ENCODE results near the gene MICOS10.

- RAMPAGE, total RNA: no peak
These were observed 661 bp downstream of the KLHDC7A start for GRCh38 chr1:18481418-18481764.

- RAMPAGE, total RNA: no peak
These were observed 6.6 kb upstream of the ALDH4A1 start for GRCh38 chr1:18908776-18909628.

DNA sequence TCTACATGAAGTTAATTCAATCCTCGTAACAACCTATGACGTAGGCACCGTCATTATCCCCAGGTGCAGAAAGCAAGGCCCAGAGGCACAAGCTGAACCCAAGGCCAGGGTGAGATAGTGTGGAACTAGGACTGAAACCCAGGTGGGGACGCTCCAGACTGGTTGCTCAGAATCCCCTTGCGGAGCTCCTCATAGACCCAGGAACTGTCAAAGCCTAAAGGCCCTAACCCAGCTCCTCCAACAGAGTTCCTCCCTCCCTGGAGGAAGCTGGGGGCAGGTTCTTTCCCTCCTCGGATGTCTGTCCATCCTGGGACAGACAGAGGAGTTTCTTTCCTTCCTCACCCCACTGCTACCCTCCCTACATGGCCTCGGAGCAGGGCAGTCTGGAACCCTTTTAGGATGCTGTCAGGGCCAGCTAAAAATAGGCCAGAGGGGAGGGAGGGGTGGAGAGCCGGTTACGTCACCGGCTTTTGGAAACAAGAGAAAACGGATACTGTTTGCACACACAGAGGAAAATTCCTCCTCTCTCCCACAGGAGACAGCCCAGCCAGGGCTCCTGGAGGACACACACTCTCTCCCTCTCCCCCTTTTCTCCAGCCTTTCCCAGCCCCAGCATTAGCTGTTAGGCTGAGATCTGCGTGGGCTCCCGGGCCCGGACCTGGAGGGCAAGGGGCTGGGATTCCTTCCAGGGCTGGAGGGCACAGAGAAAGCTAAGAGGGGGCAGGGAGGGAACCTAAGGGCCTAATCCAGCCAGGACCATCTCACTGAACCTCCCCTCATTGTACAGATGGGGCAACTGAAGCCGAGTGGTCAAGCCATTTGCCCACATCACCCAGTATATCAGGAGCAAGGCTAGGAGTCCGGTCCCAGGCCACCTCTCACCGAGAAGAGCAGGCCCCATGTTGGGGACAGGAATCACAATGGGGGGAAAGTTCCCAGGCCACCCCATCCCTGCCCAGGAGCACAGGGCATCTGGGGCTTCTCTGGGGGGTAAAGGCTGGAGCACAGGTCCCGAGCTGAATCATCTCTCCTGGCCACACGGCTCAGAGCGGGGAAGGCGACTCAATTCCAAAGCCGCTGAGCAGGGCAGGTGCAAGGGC is 20.0 kb upstream of the ALDH4A1 start:
- RAMPAGE, total RNA: no peak

DNA sequence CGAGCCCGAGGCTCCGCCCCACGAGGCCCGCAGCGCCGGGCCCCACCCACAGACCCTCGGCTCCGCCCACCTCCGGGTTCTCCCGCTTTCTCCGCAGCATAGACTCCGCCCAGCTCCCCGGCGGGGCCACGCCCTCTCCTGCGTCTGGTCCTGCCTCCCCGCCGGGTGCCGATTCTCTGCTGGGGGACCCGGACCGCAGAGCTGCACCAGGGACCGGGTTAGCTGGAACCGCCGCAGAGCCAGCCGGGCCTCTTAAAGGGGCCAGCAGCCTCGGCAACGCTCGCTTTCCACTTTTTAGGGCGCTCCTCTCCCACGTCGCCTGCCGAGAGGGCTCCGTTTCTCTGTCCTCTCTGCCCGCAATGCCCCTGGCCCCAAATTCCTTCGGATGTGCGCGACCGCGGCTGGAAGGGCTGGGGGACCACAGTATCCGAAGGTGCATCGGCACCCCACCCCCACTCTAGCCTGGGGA is 325 bp upstream of the IFFO2 start:
- RAMPAGE, total RNA: no peak

DNA sequence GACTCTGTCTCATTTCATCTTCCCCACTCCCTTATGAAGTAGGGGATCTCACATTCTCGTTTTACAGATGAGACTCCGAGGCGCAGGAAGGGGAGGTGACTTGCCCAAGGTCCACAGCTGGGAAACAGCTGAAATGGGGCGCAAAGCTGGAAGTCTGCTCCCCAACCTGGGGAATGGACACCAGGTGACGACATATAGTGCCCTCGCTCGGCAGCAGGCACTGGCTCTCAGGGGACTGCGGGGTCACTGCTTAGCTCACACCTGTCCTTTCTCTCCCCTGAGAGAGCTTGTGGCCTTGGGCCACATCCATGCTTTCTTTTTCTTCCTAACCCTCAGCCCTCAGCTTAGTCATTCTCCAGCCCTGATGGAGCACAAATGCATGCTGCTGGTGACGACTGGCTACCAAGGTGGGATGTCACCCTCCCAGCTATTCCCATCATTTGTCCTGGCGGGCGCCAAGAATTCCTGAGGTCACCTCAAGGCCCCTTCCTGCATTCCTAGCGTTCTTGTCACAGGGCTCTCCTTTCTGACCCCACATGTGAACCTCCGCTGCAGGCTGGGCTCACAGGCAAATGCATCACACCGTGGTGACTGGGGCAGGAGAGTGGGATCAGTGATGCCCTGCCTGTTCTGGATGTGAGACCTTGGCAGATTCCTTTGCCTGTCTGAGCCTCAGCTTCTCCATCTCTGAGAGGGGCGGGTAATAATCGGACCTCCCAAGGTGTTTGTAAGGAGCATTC is 53.3 kb upstream of the IFFO2 start:
- RAMPAGE, total RNA: no peak

GRCh38 chr1:19065531-19066778 is 109.5 kb upstream of the IFFO2 start:
- RAMPAGE, total RNA: no peak

DNA sequence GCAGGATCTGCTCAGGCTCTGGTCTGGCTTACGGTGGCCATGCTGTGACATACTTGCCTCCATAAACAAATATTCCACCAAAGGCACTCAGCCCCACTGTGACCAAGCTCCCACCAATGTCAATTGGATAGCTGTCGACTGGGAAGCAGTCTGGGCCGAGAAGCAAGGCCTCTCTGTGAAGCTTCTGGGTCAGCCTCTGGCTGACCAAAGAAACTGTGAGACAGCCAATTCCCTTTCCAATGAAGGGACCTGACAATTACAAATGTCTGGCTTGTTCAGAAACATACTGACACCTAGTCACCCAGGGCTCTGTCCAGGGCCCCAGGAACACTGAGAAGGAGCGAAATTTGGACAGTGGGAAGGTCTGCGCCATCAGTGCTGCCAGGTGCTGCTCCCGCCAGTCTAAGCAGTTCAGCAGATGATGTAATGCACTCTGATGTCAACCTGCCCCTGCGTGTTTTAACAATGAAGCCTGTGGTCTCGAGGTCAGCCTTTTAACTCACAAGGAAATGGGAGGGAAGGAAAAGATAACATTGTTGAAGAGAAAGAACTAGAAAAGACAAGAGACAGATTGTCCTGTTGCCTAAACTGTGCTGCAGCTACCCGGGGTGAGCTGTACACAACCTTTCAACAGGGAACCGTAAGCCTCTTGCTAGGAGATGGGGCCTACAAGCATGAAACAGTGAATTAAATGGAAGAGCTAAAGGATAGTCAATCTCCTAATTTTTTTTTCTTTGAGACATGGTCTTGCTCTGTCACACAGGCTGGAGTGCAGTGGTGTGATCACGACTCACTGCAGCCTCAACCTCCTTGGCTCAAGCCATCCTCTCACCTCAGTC is 126.6 kb upstream of the IFFO2 start:
- RAMPAGE, total RNA: no peak

DNA sequence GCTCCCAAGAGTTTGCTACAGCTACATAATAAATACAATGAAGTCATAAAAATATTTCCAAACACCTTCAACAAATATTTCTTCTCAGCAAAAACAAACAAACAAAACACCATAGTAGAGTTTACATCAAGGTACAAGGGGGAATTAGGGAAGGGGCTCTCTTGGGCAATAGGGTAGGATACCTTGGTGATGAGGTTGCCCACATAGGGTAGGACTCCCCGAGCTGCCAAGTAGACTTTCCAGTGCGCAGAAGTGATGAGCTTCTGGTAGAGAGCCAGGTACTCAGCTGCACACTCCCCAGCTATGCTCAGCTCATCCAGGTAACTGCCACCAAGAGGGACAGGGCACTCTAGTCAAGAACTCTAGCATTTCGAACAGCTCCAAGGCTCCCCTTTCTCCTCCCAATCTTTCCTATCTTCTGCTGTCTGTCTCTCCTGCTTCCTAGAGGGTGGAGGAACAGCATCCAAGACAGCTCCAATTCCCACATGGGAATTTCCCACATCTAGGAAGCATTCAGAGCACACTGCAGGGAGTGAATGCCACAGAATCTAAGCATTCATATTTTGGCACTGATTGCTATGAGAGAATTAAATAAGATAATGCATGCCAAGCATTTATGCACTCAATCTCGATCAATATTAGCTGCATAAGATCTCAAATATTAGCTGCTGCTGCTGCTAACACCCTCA is 105.1 kb downstream of the UBR4 start:
- RAMPAGE, total RNA: no peak

- RAMPAGE, total RNA: no peak
These were observed 32.6 kb downstream of the UBR4 start for GRCh38 chr1:19177349-19177978.

- RAMPAGE, total RNA: no peak
These were observed 1.2 kb upstream of the UBR4 start for GRCh38 chr1:19211226-19211632.

DNA sequence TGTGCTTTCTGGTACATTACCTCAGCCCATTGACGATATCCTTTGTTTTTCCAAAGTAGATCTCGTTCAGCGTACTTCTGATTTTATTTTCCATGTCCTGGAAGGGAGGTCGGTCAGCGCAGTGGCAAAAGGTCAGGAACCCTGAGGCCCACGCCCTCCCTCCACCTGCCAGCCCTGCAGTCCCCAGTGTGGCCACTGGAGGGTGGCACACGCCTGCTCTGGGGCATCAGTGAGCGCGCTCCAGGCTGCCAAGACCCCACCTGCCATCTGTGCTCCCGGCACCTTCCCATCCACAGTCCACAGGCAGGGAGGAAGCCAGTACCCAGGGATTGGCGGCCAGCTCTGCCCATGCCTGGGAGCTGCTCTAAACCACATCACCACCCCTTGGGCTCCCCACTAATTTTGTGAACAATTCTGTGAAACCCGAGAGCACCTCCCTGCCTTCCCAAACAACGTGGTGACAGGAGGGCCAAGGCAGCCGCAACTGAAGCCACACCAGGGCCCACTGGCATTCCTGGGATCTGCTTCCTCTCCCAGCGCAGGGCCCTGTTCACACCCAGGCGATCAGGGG is 32.3 kb downstream of the SLC66A1 start:
- RAMPAGE, total RNA: no peak

DNA sequence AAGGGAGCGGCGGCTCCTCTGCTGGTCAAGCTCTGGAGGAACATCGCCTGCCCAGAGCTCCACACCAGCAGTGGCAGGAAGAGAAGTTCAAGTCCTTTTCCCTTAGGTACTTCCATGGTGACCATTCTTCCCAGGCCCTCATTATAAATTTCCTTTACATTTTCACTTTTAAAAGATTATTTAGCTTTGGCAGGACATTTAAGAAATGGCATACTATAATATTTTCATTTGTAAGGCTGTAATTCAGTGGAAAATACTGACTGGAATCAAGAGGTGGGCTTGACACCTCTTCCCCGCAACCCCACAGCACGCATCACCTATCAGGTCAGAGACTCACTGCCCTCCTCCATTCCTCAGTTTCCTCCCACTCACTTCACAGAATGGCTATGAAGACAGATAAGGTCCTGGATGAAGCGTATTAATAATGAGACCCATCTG is 74.7 kb downstream of the CAPZB start:
- RAMPAGE, total RNA: no peak

DNA sequence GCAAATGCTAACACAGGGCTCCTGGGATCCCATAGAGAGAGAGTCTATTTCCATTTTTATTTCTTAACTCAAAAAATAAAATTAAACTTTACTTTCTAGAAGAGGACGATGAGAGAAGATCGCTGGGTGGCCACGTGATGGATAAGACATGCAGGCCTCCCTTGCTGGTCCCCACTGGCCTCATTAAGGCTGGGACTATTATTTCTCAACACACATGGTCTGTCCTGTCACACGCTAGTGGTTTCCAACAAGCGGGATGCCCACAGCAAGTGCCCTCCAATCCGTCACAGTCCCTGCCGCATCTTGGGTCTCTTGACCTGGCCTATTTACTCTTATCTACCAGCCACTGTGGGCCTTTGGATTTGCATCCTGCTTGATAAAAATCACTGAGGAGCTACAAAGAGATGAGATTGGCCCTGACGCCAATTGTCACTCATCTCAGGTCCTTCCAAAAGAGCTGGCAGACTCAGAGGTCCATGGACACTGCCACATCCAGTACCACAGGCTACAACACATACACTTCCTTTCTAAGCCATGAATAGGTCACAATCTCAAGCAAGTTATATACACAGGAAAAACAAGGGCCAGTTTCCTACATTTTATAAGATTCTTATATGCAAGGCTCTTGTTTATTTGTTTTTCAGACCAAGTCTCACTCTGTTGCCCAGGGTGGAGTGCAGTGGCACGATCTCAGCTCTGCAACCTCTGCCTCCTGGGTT is 29.9 kb downstream of the CAPZB start:
- RAMPAGE, total RNA: no peak

GRCh38 chr1:19483232-19483713 is 2.1 kb downstream of the CAPZB start:
- RAMPAGE, total RNA: no peak

DNA sequence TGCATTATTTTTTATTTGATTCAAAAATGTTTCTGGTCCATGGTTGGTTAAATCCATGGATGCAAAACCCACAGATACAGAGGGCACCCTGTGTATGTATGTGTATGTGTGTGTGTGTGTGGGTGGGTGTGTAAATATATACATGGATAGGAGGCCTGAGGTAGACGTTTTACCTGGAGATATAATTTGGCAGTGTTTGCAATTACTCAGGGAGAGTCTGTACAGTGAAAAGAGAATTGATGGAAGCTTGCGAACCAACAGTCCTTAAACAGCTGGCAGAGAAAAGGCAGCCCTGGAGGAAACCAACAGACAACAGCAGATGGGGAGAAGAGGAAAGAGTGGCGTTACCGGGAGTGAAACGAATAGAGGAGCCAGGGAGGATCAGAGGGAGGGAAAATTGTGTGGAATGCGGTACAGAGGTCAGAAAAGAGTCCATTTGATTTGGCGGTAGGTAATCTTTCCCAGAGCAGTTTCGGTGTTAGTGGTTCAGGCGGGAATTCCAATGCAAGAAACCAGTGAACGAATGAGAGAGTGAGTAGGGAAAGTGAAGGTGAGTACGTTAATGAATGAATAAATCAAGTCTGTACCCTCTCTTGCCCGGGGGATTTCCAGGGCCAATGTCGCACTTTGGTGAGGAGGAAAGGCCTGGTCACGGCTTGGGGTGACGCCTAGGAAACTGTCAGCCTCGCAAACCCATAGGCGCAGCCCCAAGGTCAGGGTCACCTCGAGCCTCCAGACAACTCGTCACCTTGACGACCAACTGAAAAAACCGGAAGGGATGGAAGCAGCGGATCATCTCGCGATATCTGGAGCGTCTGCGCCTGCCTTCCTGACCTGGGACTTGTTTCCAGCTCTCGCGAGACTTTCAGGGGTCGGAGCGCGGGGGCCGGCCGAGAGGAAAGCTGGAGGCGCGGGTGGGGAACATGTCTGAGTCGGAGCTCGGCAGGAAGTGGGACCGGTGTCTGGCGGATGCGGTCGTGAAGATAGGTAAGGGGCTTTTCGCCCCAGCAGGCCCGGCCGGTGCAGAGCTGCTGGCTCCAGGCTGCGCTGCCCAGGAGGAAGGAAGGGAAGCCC is at the start of gene MICOS10:
TSS of gene MICOS10 (plus strand) at position 857 of the 1,074 bp plus-strand sequence.
- RAMPAGE, total RNA: start-site peak on the plus strand centred at position 882 of the sequence, 53 bp wide, 801 and 791 reads in 2 replicates

- RAMPAGE, total RNA: no peak
These were observed 62.1 kb downstream of the HTR6 start for GRCh38 chr1:19726802-19727127.

GRCh38 chr1:19907110-19907848 is 16.1 kb downstream of the PLA2G2E start:
- RAMPAGE, total RNA: no peak

DNA sequence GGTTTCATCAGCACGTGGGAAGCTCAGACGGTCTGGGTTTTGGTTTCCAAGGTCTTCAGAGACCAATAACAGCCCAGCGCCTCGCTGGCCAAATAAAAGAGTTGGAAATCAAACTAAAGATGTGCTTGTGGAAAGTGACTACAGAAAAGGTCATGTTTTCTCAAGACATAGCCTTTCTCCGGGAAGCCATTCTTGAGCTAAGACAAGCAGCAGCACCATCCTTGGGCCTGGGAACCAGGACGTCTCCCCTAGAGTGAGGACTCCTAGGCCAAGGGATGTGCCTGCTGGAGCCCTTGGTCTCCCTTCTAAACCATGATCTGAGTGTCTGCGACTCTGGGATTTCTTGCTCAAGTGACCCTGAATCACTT is 11.3 kb downstream of the PLA2G2A start:
- RAMPAGE, total RNA: no peak

DNA sequence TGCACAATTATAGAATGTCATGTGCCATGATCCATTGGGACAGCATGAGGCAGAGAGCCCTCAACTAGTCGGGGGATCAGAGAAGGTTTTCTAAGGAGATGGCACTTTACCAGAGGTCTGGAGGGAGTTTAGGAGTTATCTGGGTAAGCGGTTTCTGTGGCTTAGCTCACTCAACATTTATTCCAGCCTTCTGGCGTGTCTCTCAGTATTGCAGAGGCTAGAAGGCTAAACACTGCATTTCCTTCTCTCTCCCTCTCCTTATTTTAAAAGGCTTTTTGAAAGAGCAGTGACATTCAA is 8.8 kb upstream of the PLA2G2A start:
- RAMPAGE, total RNA: no peak

GRCh38 chr1:20008606-20008967 is 29.2 kb upstream of the PLA2G2A start:
- RAMPAGE, total RNA: no peak